ENCODE data around the genes KCNK15 and SYS1.

GRCh38 chr20:44393572-44393755 is 38.0 kb downstream of the HNF4A start:
- PRO-cap, 3 experiments: no peak in any of the 3 experiments
- RAMPAGE, long total RNA, 2 experiments: no peak in any of the 2 experiments

GRCh38 chr20:44393767-44394332 is 38.4 kb downstream of the HNF4A start:
- PRO-cap, 3 experiments: no peak in any of the 3 experiments
- RAMPAGE, long total RNA, 2 experiments: no peak in any of the 2 experiments
- RRBS: no CpG with 5 or more reads among the region's 8 CpGs

DNA sequence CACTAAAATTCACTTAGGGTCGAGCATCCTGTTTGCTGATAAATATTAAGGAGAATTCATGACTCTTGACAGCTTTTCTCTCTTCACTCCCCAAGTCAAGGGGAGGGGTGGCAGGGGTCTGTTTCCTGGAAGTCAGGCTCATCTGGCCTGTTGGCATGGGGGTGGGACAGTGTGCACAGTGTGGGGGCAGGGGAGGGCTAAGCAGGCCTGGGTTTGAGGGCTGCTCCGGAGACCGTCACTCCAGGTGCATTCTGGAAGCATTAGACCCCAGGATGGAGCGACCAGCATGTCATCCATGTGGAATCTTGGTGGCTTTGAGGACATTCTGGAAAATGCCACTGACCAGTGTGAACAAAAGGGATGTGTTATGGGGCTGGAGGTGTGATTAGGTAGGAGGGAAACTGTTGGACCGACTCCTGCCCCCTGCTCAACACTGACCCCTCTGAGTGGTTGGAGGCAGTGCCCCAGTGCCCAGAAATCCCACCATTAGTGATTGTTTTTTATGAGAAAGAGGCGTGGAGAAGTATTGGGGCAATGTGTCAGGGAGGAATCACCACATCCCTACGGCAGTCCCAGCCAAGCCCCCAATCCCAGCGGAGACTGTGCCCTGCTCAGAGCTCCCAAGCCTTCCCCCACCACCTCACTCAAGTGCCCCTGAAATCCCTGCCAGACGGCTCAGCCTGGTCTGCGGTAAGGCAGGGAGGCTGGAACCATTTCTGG is 44.2 kb upstream of the TTPAL start:
- PRO-cap, 3 experiments: no peak in any of the 3 experiments
- RAMPAGE, long total RNA, 2 experiments: no peak in any of the 2 experiments
- RRBS: no CpG with 5 or more reads among the region's 10 CpGs

GRCh38 chr20:44471281-44471987 is 4.2 kb upstream of the TTPAL start:
- PRO-cap, 3 experiments: no peak in any of the 3 experiments
- RAMPAGE, long total RNA, 2 experiments: no peak in any of the 2 experiments
- RRBS: no CpG with 5 or more reads among the region's 9 CpGs

- PRO-cap, 3 experiments: peak in 3 of 3 experiments; most common plus-strand start chr20:44531842 (in 3); most common minus-strand start chr20:44532138 (in 2)
- RAMPAGE, long total RNA, 2 experiments: start-site peak on the plus strand in 2 of 2 experiments, at chr20:44531851-44531945 at its widest, 550 to 1,445 reads per replicate
- RRBS: 4% methylated on average over 27 of the region's 81 CpGs
Observed at GRCh38 chr20:44531544-44532743, 10.1 kb upstream of the SERINC3 start.

DNA sequence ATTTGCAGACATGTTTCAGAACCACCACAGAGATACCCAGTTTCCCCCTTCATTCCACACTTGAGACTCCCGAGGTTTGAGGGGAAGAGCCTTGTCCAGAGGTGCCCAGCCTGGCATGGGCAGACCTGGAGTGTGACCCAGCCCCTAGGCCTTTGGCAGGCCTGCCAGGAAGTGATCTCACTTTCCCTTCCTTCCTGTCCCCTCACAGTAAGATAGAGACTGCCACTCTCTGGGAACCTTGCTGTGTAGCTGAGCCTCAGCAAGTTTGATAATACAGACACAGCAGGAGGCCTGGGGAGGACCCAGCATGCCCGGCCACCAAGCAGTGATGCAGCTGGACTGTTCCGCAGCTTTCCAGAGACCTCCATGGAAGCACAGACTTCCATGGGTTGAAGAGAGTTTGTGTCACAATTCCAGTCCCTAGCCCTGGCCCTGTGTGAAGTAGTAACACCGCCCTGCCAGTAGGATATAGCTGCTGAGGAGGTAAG is 16.1 kb downstream of the PKIG start:
- PRO-cap, 3 experiments: peak in 2 of 3 experiments; most common plus-strand start position 222 of the sequence (in 2); most common minus-strand start position 117 of the sequence (in 1)
- RAMPAGE, long total RNA, 2 experiments: no peak in any of the 2 experiments
- RRBS: no CpG with 5 or more reads among the region's 4 CpGs

- PRO-cap, 3 experiments: no peak in any of the 3 experiments
- RAMPAGE, long total RNA, 2 experiments: no peak in any of the 2 experiments
- RRBS: no CpG with 5 or more reads among the region's 17 CpGs
Observed at GRCh38 chr20:44642226-44643205, 9.0 kb downstream of the ADA start.

GRCh38 chr20:44690563-44691300 is 24.4 kb upstream of the CCN5 start:
- PRO-cap, 3 experiments: peak in 3 of 3 experiments; most common plus-strand start chr20:44690958 (in 2); most common minus-strand start chr20:44690850 (in 2)
- RAMPAGE, long total RNA, 2 experiments: no peak in any of the 2 experiments
- RRBS: no CpG with 5 or more reads among the region's 11 CpGs

DNA sequence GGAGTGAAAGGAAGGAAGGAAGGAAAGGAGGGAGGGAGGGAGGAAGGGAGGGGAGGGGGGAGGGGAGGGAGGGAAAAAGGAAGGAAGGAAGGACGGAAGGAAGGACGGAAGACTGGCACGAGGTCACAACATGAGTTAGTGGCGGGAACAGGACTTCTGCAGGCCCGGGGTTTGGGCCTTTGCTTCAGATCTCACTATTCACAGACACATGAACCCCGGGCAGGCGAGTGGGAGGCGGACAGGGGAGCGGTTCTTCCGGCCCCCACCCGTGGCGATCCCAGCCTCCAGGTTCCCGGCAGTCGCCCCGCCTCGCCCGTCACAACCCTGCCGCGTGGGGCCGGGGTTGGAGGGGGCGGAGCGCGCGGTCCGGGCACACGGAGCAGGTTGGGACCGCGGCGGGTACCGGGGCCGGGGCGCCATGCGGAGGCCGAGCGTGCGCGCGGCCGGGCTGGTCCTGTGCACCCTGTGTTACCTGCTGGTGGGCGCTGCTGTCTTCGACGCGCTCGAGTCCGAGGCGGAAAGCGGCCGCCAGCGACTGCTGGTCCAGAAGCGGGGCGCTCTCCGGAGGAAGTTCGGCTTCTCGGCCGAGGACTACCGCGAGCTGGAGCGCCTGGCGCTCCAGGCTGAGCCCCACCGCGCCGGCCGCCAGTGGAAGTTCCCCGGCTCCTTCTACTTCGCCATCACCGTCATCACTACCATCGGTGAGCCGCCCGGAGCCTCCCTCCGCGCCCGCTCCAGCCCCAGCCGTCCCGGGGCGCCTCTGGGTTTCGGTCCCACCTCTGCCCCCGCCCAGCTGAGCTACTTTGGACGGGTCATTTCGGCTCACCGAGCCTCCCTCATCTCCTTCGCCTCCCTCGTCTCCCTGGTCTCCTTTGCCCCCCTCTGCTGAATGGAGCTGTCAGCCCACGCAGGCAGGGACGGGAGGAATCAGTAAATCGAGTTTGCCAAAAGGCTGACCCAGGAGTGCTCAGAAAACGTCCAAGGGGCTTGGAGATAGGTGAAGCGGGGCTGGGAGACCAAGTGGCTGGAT is at the start of gene KCNK15:
Gene KCNK15 (plus strand): TSS at position 373 of the 1,030 bp plus-strand sequence.
- PRO-cap, 3 experiments: peak in 3 of 3 experiments; most common plus-strand start position 375 of the sequence (in 3); most common minus-strand start position 291 of the sequence (in 2)
- RAMPAGE, long total RNA, 2 experiments: start-site peak on the plus strand in 1 of 2 experiments, centred at position 387 of the sequence, 456 reads per replicate; start-site peak on the minus strand in 2 of 2 experiments, centred at positions 698 to 749 of the sequence, 25 to 45 reads per replicate
- RRBS: under 1% methylated on average over 42 of the region's 87 CpGs

- PRO-cap, 3 experiments: no peak in any of the 3 experiments
- RAMPAGE, long total RNA, 2 experiments: no peak in any of the 2 experiments
- RRBS: no CpG with 5 or more reads among the region's 3 CpGs
Observed at GRCh38 chr20:44968894-44969229, 2.5 kb downstream of the STK4 start.

DNA sequence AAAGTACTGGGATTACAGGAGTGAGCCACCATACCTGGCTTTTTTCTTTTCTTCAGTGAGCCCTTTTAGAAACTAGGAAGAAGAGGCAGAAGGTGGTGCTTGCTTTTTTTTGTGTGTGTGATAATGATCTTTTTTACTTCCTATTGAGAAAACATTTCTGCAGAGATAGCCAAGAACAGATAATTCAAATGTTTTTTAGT is 12.7 kb downstream of the STK4 start:
- PRO-cap, 3 experiments: no peak in any of the 3 experiments
- RAMPAGE, long total RNA, 2 experiments: no peak in any of the 2 experiments

GRCh38 chr20:45053086-45053448 is 47.9 kb downstream of the KCNS1 start:
- PRO-cap, 3 experiments: no peak in any of the 3 experiments
- RAMPAGE, long total RNA, 2 experiments: no peak in any of the 2 experiments
- RRBS: no CpG with 5 or more reads among the region's 5 CpGs

DNA sequence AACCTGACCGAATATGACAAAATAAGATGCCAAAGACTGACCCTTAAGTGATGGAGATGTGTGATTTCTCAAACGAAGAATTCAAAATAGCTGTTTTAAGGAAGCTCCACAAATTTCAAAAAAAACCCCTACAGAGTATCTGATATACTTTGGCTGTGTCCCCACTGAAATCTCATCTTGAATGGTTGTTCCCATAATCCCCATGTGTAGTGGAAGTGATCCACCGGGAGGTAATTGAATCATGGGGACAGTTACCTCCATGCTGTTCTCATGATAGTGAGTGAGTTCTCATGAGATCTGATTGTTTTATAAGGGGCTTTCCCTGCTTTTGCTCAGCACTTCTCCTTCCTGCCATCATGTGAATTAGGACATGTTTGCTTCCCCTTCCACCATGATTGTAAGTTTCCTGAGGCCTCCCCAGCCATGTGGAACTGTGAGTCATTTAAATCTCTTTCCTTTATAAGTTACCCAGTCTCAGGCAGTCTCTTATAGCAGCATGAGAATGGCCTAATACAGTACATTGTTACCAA is 20.1 kb upstream of the PI3 start:
- PRO-cap, 3 experiments: no peak in any of the 3 experiments
- RAMPAGE, long total RNA, 2 experiments: no peak in any of the 2 experiments
- RRBS: no CpG with 5 or more reads among the region's 3 CpGs

- PRO-cap, 3 experiments: peak in 2 of 3 experiments; most common plus-strand start chr20:45337591 (in 1); most common minus-strand start chr20:45337458 (in 2)
- RAMPAGE, long total RNA, 2 experiments: no peak in any of the 2 experiments
- RRBS: 65% methylated on average over 7 of the region's 14 CpGs
Observed at GRCh38 chr20:45337390-45338214, 10.6 kb downstream of the SDC4 start.

DNA sequence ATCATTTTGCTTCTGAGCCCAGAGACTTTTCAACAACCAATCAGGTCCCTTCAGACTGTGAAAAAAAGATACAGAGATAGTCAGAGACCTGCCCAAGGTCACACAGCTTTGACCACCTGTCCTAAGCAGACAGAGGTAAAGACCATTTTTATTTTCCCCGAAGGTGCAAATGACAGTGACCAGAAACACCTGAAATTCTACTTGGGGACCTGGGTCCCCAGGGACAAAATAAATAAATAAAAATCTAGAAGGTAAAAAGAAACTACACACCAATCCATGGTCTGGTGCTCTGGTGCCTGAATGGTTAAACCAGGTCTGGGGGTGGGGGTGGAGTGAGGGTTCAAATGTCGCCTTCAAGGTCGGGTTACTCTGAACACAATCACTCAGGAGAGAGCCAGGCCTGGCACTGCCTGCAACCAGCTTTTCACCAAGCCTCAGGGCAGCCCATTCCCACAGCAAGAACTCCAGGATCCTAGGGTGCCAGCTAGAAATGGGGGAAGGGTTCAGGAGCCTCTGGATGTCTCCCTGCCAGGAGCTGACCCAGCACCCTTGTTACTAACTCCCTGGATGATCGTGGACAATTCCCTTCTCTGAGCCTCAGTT is 6.8 kb downstream of the SDC4 start:
- PRO-cap, 3 experiments: no peak in any of the 3 experiments
- RAMPAGE, long total RNA, 2 experiments: no peak in any of the 2 experiments
- RRBS: no CpG with 5 or more reads among the region's 4 CpGs

GRCh38 chr20:45342616-45343217 is 5.5 kb downstream of the SDC4 start:
- PRO-cap, 3 experiments: no peak in any of the 3 experiments
- RAMPAGE, long total RNA, 2 experiments: no peak in any of the 2 experiments
- RRBS: no CpG with 5 or more reads among the region's 6 CpGs

- PRO-cap, 3 experiments: no peak in any of the 3 experiments
- RAMPAGE, long total RNA, 2 experiments: no peak in any of the 2 experiments
- RRBS: no CpG with 5 or more reads among the region's 7 CpGs
Observed at GRCh38 chr20:45343218-45344126, 4.8 kb downstream of the SDC4 start.

DNA sequence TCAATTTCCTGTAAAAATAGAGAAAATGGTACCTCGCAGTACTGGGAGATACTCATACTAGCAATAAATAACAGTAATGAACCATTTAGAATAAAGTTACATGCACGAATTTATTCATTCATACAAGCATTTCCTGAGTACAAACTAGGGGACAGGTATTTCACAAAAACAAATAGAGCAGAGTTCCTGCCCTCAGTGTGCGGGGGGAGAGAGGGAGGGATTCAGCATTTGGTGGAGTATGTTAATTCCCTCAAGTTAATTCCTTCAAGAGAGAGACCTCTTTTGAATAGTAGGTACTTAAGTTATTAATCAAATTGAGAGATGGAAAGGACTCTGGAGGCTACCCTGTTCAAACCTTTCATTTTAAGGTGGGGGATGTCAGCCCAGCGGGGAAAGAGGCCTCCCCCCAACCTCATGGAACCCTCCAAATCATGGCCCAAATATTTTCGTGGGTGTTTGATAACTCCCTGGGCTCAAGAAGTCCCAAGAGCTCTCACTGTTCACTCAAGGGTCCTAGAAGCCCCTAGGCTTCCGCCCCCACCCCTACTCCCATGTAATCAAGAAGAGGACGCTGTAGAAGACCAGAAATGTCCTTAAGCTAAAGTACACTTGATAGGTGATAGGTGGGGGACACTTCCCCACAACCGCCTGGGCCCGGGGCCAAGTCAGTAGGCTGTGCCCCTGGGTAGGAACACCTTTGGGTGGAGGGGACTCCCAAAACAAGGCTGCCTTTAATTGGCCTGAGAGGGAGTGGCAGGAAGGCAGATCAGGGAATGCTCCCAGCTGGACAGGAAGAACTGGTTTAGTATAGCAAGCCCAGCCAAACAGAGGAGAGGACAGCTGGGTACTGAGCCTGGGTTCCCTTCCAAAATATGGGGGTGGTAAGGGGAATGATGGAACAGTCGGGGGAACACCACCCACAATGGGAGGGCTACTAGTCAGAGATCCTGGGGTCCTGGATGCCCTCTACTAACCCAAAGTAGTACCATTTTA is 2.9 kb downstream of the SDC4 start:
- PRO-cap, 3 experiments: no peak in any of the 3 experiments
- RAMPAGE, long total RNA, 2 experiments: no peak in any of the 2 experiments
- RRBS: no CpG with 5 or more reads among the region's 10 CpGs

GRCh38 chr20:45358891-45359771 is 3.8 kb upstream of the SYS1 start:
- PRO-cap, 3 experiments: peak in 3 of 3 experiments; most common plus-strand start chr20:45359215 (in 3); most common minus-strand start chr20:45359063 (in 1)
- RAMPAGE, long total RNA, 2 experiments: no peak in any of the 2 experiments
- RRBS: 80% methylated on average over 2 of the region's 11 CpGs

DNA sequence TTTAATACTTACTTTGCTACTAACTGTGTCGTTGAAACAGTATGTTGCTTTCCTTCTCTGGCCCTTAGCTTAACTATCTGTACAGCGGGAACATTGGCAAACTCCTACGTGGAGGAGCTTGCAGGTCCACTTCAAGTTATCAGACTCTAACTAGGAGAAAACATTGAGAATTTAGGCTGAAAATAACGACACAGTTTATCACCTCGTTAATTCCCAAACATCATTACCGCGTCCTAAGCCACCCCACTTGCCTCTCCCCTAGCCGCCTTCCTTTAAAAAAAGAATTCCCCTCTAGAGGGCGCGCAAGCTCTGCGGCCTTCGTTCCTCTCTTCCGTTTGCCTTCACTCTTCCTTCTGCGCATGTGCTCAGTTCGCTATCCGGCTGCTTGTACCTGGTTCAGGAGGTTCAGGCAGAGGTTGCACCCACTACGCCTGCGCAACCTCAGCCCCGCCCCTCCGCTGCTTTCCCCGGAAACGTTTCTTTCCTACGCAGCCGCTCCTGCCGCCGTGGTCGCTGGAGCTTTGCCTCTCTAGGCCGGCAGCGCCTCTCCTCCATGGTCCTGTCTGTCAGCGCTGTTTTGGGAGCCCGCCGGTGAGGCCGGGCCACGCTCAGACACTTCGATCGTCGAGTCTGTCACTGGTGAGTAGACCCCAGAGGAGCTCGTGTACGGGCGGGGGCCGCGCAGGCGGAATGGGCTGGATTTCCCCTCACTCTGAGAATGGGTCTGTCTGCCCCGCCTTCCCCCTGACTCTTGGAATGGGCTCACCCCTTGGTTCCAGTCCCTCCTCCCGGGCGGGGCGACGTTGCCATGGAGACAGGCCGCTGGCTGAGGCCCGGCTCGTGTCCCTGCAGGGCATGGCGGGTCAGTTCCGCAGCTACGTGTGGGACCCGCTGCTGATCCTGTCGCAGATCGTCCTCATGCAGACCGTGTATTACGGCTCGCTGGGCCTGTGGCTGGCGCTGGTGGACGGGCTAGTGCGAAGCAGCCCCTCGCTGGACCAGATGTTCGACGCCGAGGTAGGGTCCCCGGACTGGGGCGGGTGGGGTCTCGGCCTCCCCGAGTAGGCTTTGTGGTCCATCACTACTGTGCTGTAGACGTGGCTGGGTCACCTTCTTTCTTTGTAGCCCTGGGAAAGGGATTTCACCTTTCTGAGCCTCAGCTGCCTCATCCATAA is at the start of gene SYS1:
Gene SYS1 (plus strand): TSS at position 480 of the 1,175 bp plus-strand sequence.
- PRO-cap, 3 experiments: peak in 3 of 3 experiments; most common plus-strand start position 507 of the sequence (in 3); most common minus-strand start position 337 of the sequence (in 3)
- RAMPAGE, long total RNA, 2 experiments: start-site peak on the plus strand in 2 of 2 experiments, centred at positions 507 to 838 of the sequence, 20 to 156 reads per replicate; start-site peak on the minus strand in 2 of 2 experiments, centred at positions 339 to 725 of the sequence, 8 to 74 reads per replicate
- RRBS: 2% methylated on average over 22 of the region's 72 CpGs